Lower leg skin (tissue), 2 donors: ENCODE measurements around a stretch of chr17.

- PRO-cap, result no peak
- RAMPAGE, long total RNA, 2 experiments, result no peak in any of the 2 experiments
Measured at GRCh38 chr17:48646478-48647091, 20.4 kb upstream of the HOXB9 start.

- PRO-cap, result no peak
- RAMPAGE, long total RNA, 2 experiments, result no peak in any of the 2 experiments
Measured at GRCh38 chr17:48869171-48869757, 23.3 kb upstream of the ATP5MC1 start.

DNA sequence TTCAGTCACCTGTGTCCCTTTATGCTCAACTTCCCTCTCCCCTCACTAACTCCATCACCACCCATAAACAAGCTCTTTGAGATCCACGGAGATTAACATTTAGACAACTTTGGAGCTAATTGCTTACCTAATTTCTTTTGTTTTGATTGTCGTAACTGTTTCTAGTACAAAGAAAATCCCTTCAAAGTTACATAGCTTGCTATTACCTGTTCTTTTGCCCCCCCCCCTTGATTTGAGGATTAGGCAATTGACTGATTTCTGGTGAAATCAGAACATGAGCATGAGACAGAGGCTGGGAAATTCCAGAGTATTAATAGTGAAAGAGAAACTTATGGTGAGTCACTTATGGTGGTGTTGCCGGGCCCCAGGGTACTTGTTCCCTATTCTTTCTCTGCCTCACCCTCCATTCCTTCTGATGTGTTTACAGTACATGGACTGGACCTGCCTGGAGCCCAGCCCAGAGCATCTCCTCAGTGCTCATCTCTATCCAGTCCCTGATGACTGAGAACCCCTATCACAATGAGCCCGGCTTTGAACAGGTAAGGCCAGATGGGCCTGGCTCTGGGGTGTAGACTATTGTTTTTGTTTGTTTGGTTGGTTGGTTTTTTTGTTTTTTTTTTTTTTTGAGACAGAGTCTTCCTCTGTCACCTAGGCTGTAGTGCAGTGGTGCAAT lies 7.6 kb downstream of the UBE2Z start:
- PRO-cap, result no peak
- RAMPAGE, long total RNA, 2 experiments, result no peak in any of the 2 experiments

DNA sequence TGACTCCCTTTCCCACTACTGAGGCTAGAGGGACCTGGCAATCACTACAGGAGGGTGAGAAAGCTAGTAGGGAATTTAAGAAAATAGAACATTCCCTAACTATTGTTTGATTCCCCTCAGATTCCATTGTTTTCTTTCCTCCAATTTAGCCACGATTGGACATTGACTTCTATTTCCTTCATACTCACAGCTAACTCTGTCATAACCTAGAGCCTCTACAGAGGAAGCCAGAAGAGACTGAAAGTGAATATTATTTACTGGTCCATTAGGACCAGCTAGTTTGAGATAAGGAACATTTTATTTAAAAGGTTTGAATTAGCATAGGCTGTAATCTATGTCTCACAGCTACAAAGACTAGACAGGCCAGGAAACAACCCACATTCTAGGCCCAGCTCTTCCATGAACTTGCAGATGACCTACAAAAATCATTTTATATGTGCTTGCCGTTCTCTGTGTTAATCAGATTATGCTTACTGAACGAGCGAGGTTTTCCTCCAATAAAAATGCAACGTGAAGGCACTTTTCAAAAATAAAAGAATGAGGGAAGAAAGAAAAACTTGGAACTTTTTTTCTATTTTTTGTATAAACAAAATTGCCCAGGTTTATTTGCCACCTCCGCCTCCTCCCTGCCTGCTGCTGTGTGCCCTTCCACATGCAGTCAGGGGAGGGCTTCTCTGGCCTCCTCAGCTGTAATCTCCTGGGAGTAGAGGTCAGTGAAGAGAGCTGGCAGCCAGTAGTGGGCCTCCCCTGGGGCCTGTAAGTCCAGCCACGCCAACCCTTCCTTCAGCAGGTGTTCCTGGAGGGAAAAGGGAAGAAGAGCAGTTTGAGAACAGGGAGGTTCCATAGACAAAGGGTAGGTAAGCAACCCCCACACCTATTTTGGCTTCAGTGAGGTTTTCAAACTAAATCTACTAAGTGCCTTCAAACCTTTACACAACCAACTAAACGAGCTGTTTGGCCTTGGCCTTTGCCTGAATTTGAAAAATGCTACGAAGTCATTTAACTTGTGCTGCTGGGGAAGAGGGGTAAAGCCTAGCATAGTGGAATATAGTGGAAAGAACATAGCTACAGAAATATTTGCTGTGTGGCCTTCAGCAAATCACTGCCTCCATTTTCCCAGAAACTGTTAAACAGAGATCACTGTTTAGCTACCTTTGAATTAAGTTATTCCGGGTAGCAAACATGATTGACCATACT lies 14.4 kb downstream of the SNF8 start:
- PRO-cap, result no peak
- RAMPAGE, long total RNA, 2 experiments, result no peak in any of the 2 experiments

GRCh38 chr17:48949187-48949649 lies 4.6 kb upstream of the SNF8 start:
- PRO-cap, result no peak
- RAMPAGE, long total RNA, 2 experiments, result no peak in any of the 2 experiments

GRCh38 chr17:48966842-48967142 lies 1.6 kb downstream of the GIP start:
- PRO-cap, result no peak
- RAMPAGE, long total RNA, 2 experiments, result no peak in any of the 2 experiments

DNA sequence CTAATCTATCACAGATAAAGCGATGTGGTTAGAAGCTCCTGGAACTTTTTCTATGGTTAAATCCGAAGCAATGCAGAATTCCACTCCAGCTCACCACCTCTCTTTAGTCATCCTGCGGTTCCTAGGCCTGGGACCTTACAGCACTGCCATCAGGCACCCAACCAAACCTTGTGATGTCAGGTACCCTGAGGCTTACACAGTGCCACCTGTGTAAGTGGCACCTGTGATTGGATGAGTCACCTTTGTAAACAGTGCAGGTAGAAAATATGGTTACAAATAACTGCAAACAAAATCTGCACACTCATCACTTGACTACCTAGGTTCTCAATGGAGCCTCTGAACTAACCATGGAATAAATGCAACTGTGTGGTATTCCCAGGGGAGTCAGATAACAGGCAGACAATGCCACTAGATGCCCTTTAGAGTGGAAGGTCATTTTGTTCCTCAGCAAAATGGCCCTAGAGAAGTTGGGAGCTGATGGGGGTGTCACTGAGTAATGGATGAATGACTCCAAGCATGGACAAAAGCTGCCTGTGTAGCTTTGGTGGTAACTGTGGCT lies 31.3 kb upstream of the B4GALNT2 start:
- PRO-cap, result no peak
- RAMPAGE, long total RNA, 2 experiments, result no peak in any of the 2 experiments

DNA sequence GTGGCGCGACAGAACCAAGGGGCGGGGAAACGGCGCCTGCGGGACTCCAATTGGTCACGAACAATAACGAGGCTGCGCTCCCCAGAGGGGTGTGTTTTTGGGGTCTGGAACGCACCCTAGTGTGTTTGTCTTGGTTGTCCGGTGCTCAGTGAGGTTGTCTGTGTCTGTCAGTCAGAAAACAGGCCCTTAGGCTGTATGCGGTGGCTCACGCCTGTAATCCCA lies 17.5 kb downstream of the GNGT2 start:
- PRO-cap, result bidirectional peak, plus-strand start at position 84 of the sequence, minus-strand start outside the sequence
- RAMPAGE, long total RNA, 2 experiments, result no peak in any of the 2 experiments

DNA sequence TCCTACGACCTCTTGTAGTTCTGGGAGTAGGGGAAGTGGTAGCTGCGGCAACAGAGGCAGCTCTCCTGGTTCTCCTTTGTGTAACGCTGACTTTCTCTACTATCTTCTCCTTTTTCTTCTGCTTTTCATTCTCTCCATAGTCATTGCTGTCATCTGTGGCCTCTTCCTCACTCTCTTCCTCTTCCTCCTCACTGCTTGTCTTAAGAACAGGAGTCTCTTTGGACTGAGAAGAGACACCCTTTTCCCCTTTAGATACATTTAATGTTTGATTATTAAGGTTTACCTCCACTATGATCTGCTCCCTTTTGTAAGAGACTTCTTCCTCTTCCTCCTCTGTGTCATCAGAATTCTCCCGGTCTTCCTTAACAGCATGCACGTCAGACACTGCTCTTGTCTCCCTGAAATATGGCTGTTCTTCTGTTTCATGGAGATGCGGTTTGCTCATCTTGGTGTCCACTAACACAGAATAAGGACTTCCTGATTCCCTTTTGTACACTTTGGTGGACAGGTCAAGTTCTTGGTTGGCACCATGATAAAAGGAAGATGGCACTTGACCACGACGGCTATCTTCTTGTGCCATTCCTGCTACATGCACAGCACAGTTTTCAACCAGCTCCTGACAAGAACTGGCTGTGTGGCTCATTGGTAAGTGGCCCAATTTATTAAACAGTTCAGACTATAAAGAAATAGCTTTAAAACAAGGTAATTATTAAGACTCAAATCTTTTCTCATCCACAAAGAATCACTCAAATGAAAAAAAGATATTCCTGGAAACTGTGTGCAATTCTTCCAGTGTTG lies 44.8 kb downstream of the ZNF652 start:
- PRO-cap, result no peak
- RAMPAGE, long total RNA, 2 experiments, result start-site peak on the minus strand in 1 of 2 experiments, centred at position 384 of the sequence, 534 reads per replicate

DNA sequence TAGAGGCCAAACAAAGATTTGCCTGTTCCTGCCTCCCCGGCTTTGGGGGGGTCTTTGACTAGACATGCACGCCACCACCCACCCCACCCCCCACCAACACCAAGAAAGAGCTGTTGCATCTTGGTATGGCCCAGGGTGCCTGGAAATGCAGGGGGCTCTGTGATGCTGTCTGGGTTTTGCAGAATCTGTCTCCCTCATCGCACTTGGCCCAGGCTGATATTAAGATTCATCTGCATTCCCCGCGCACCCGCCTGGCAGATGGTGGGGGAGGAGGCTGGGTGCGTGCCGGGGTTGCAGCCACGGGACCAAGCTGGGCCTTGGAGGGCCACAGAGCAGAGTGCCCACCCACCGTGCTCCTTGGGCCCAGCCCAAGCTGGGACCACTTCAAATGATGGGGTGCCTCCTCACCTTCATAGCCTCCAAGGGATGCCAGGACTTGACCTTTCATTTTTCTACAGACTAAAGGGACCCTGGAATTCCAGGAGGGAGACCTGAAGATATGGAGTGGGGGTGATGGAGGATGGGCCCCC lies 1.2 kb upstream of the NXPH3 start:
- PRO-cap, result no peak
- RAMPAGE, long total RNA, 2 experiments, result no peak in any of the 2 experiments

GRCh38 chr17:49611071-49611609 lies 35.5 kb downstream of the NXPH3 start:
- PRO-cap, result no peak
- RAMPAGE, long total RNA, 2 experiments, result no peak in any of the 2 experiments

DNA sequence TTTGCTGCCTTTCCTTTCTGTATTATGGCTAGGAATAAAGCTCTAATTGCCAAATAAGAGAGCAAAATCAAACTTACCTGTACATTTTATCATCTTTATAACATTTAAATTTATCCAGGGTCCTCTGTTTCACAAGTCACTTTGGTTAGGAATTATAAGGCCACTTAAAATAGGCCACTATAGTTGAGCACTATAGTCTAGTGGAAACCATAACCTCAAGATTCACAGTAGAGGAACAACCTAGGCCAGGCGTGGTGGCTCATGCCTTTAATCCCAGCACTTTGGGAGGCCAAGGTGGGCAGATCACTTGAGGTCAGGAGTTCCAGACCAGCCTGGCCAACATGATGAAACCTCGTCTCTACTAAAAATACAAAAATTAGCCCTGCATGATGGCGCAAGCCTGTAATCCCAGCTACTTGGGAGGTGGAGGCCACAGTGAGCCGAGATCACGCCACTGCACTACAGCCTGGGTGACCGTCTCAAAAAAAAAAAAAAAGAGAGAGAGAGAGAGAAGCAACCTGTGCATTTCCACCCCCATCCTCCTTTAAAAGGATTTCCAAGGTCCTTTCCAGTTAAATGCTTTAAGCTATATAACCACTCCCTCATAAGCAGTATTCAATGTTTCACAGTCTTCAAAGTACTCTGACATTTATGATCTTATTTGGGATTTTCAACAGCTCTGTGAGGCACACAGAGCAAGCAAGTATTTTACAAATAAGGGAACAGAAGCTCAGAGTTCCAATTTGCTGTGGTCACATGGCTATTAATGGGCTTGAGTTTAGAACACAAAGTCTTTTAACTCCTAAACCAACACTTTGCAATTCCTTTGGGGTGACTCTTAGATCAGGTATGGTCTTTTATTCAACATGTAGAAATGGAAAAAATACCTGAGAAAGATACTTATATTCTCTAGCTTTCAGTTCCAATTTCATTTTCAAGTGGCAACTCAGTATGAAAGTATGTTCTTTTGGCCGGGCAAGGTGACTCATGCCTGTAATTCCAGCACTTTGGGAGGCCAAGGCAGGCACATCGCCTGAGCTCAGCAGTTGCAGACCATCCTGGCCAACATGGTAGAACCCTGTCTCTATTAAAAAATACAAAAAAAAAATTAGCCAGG lies 31.5 kb downstream of the SPOP start:
- PRO-cap, result unidirectional peak, minus-strand start at position 546 of the sequence
- RAMPAGE, long total RNA, 2 experiments, result no peak in any of the 2 experiments

DNA sequence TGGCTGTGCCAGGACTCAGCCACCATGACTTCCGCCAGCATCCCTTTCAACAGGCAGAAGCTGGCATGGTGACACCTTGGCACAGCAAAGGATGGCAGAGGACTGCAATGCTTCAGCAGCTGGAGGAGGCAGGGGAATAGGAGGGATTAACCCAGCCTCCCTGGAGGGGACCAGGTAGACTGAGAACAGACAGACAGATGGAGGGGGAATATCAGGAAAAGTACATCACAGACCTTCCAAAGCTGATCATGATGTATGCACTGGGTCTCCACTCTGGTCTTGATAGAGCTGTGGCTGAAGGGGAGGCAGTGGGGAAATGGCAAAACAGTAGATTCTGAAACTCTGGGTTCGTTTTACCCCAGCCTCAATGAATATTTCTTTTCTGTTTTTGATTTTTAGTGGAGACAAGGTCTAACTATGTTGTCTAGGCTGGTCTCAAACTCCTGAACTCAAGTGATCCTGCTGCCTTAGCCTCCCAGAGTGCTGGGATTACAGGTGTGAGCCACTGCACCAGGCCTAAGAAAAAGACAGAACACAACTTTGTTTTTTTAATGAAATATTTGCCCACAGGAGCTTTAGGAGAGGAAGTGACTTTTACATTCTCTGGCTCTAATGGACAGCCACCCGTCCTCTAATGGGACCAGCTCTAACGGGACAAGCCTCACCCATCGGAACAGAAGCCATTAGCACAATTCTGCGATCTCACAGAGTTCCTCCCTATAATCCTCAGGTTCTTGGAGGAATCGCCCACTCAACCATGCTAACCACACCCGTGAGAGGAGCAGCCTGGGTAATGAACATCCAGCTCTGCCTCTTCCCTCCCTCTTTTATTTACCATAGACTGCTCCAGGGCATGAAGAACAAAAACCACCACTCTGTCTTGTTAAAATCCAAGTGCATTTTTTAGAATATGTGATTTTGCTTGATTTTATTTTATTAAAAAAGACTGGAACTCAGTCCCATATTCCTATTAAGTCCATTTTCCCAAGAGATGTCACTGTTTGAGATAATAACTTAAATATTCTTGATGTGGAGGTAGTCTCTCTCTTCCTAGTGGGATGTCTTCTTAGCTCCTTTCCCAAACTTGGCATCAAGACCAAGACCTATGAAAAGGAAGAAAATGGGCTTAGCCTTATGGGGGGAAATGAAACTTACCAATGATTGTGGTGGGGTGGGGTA lies 7.0 kb downstream of the SLC35B1 start:
- PRO-cap, result no peak
- RAMPAGE, long total RNA, 2 experiments, result no peak in any of the 2 experiments

GRCh38 chr17:49742397-49742924 lies 21.5 kb downstream of the FAM117A start:
- PRO-cap, result no peak
- RAMPAGE, long total RNA, 2 experiments, result no peak in any of the 2 experiments

DNA sequence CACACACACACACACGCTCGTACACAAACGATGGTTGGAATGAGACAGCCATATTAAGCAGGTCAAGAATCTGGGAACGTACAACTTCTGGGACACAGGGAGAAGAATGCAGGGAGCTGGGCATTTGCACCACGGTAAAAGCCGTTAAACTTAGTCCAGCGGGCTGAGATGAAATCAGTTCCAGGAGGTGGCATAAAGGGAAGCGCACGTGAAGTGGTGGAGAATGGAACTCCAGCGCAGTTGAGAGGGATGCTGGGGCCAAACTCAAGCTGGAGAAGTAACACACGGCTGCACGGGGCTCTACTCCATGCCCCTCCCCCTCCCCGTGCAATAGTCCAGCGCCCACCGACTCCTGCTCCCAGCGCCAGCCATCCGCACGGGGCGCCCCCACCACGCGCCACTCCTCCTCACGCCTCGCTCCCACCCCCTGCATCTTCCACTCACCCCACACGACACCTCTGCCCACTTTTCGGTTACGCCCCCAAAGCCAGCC lies 736 bp downstream of the FAM117A start:
- PRO-cap, result no peak
- RAMPAGE, long total RNA, 2 experiments, result no peak in any of the 2 experiments

- PRO-cap, result no peak
- RAMPAGE, long total RNA, 2 experiments, result no peak in any of the 2 experiments
Measured at GRCh38 chr17:49798166-49798708, 9.8 kb downstream of the KAT7 start.

GRCh38 chr17:49818053-49818424 lies 29.6 kb downstream of the KAT7 start:
- PRO-cap, result no peak
- RAMPAGE, long total RNA, 2 experiments, result no peak in any of the 2 experiments

DNA sequence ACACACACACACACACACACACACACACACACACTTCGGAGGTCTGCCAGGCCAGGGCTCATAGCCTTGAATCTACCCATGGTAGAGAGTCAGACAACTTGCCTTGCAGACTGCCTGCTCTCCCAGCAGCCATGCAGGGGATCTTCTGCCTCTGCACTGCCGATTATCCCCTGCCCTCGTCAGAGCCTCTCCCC lies 279 bp downstream of the TAC4 start:
- PRO-cap, result no peak
- RAMPAGE, long total RNA, 2 experiments, result no peak in any of the 2 experiments

GRCh38 chr17:49968080-49968885 lies 707 bp upstream of the DLX4 start:
- PRO-cap, result bidirectional peak, plus-strand start at chr17:49968767, minus-strand start at chr17:49968655
- RAMPAGE, long total RNA, 2 experiments, result no peak in any of the 2 experiments

DNA sequence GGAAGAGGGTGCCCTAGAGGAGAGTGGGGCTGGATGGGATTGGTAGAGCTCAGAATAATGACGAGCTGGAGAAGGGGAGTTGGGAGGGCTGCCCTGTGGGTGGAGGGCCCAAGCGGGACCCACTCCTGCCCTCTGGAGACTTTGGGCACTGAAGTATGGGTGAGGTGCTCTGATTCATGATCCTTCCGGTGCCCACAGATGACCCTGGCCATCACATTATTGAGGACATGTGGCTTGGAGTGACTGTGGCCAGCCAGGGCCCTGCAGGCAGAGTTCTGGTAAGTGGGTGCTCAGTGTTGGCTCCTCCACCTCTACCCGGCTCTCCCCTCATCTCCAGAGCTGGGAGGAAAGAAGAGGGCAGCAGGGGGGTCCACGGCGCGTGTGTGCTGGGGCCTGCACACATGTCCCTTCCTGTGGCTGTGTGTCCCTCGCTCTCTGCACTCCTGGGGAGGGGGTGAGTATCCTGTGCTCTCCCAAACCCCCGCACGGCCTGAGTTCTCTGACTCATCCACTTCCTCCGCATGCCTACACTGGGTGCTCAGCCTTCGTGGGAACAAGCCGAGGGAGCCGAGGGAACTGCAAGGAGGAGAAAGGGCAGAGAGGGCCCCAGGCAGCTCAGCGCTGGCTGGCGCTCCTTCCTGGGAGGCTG lies 8.5 kb downstream of the ITGA3 start:
- PRO-cap, result bidirectional peak, plus-strand start at position 556 of the sequence, minus-strand start at position 529 of the sequence
- RAMPAGE, long total RNA, 2 experiments, result no peak in any of the 2 experiments